ENCODE results near the genes HDAC3 and PCDH1.

DNA sequence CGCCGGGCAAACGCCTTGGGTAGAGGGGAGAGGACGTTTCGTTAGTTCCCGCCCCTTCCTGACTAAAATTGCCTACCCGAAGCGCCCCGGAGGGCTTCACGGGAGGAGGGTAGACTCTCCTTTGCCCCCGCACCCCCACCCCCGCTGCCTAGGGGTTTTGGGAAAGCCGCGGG is 24.4 kb downstream of the PCDHGC5 start:
- PRO-cap, 3 experiments: peak in 1 of 3 experiments; most common plus-strand start position 44 of the sequence (in 1); most common minus-strand start position 64 of the sequence (in 1)
- RAMPAGE, long total RNA, 4 experiments: no peak in any of the 4 experiments
- RRBS: 11% methylated on average over 6 of the region's 14 CpGs

- PRO-cap, 3 experiments: no peak in any of the 3 experiments
- RAMPAGE, long total RNA, 4 experiments: no peak in any of the 4 experiments
- RRBS: no CpG with 5 or more reads among the region's 9 CpGs
Observed at GRCh38 chr5:141625520-141626304, 6.9 kb upstream of the DIAPH1 start.

- PRO-cap, 3 experiments: peak in 3 of 3 experiments; most common plus-strand start chr5:141637001 (in 3); most common minus-strand start chr5:141636849 (in 3)
- RAMPAGE, long total RNA, 4 experiments: start-site peak on the plus strand in 1 of 4 experiments, at chr5:141636973-141637032 at its widest, 41 reads per replicate; start-site peak on the minus strand in 4 of 4 experiments, at chr5:141636811-141636857 at its widest, 395 to 787 reads per replicate
- RRBS: 1% methylated on average over 28 of the region's 40 CpGs
Observed at GRCh38 chr5:141636690-141637118, at the start of gene HDAC3. HDAC3 (minus strand) TSS chr5:141636849.

GRCh38 chr5:141805533-141806393 is 72.4 kb downstream of the PCDH1 start:
- PRO-cap, 3 experiments: no peak in any of the 3 experiments
- RAMPAGE, long total RNA, 4 experiments: no peak in any of the 4 experiments
- RRBS: no CpG with 5 or more reads among the region's 11 CpGs

- PRO-cap, 3 experiments: no peak in any of the 3 experiments
- RAMPAGE, long total RNA, 4 experiments: no peak in any of the 4 experiments
- RRBS: no CpG with 5 or more reads among the region's 8 CpGs
Observed at GRCh38 chr5:141846058-141846436, 32.2 kb downstream of the PCDH1 start.

- PRO-cap, 3 experiments: no peak in any of the 3 experiments
- RAMPAGE, long total RNA, 4 experiments: no peak in any of the 4 experiments
- RRBS: no CpG with 5 or more reads among the region's 8 CpGs
Observed at GRCh38 chr5:141852561-141853268, 25.5 kb downstream of the PCDH1 start.

DNA sequence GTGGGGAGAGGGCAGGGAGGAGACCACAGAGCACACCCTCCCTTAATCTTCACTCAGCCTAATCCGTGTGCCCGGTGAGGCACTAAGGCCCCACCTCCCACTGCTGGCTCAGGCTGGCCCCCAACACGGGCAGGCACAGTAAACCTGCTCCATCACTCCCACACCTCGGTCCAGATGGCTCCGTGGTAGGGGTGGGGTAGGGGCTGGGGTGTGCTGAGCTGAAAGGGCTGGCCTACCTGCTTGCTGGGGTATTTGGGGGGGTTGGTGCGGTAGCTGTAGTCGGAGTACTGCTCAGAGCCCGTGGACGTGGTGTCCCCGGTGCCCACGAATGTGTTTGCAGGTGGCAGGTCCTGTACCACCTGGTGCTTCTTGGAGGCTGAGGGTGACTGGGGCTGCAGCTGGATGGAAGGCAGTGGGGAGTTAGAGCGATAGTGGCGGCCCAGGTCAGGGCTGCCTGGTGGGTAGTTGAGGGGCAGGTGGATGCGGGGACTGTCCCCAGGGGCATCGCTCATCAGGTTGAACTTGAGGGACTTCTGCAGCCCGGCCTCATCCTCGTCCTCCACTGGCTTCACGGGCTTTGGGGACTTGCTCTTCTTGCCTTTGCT is 15.1 kb downstream of the PCDH1 start:
- PRO-cap, 3 experiments: no peak in any of the 3 experiments
- RAMPAGE, long total RNA, 4 experiments: no peak in any of the 4 experiments
- RRBS: no CpG with 5 or more reads among the region's 18 CpGs

- PRO-cap, 3 experiments: no peak in any of the 3 experiments
- RAMPAGE, long total RNA, 4 experiments: start-site peak on the minus strand in 1 of 4 experiments, at chr5:141868617-141869407 at its widest, 9 reads per replicate
- RRBS: no CpG with 5 or more reads among the region's 32 CpGs
Observed at GRCh38 chr5:141868399-141869510, 9.5 kb downstream of the PCDH1 start.

DNA sequence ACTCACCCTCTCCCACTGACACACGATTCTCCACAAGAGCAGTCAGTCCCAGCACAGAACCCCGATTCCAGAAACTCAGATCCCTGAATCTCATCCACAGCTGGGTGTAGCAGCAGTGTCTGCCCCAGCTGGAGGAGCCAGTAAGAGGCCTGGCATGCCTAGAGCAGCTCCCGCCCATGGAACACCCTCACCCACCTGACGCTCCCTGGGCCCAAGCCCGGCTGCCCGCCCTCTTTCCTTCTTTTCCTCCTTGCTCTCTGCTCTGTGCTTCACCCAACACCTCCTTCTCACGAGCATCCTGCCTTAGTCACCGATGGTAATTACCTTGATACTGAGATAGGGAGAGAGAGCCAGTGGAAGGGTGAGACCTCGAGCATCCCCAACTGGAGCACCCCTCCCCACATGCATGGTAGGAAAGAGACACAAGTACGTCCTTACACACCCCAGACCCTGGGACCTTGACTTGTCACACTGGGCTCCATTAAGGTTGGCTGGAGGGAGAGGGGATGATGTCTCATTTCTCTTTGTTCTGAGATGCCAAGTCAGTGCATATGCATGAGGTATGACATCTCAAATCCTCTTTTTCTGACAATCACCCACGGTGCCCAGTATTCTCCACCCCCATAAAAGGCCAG is 8.6 kb downstream of the PCDH1 start:
- PRO-cap, 3 experiments: no peak in any of the 3 experiments
- RAMPAGE, long total RNA, 4 experiments: no peak in any of the 4 experiments
- RRBS: no CpG with 5 or more reads among the region's 11 CpGs

DNA sequence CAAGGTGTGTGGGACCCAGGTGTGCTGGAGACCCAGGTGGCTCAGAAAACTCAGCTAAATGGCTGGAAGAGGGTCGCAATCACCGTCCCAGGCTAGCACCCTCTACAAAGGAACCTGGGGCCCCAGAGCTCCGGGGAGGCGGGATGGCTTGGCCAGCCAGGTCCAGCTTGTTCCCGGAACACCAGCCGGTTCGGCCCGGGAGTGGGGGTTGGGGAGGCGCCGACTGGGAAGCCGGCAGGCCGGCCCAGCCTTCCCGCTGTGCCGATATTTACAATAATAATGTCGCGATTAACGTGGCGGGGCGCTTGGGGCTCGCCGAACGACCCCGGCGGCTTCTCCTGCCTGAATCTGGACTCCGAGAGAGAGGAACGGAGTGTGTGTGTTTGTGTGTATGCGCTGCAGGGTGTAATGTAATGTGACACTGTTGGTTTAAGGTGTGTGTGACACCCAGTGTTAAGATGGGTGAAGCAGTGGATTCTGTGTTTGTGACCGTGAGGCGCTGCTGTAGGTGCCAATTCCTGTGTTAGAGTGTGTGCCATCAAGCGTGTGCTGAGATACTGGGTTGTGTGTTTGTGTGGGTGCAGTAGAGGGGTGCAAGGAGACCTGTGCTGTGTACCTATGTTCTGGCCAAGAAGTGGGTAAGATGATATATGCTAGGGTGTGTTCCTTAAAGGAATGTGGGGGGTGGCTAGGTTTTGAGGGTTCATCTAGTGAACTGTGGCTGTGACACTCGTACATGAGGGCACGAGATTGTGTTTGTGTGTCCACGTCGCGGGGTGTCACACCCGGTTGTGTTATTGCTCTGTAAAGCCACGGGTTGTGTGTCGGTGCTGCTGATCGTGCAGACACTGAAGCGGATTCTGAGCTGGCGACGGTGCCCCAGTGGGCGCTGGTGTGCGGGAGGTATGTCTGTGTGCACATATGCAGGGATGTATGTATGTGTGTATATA is 1.1 kb downstream of the PCDH1 start:
- PRO-cap, 3 experiments: no peak in any of the 3 experiments
- RAMPAGE, long total RNA, 4 experiments: no peak in any of the 4 experiments
- RRBS: 1% methylated on average over 13 of the region's 44 CpGs

DNA sequence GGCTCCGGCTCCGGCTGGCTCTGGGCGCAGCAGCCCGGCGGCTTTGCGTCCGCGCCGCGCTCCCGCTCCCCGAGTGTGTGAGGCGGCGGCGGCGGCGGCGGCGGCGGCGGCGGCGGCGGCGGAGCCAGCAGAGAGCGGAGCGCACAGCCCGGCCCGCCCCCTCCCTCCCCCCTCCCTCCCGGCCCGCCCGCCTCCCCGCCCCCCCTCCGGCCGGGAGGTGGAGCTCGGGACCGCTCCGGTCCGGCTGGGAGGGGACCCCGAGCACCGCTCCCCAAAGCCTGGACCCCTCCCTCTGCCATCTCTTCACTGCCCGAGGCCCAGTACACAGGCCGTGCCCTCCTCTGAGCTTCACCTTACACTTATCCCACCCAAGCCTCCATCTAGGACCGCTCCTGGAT is at the start of gene PCDH1:
Gene PCDH1, minus strand, starts transcription at position 79 of the 398 bp plus-strand sequence.
- PRO-cap, 3 experiments: peak in 3 of 3 experiments; most common plus-strand start position 298 of the sequence (in 2); most common minus-strand start position 79 of the sequence (in 3)
- RAMPAGE, long total RNA, 4 experiments: no peak in any of the 4 experiments
- RRBS: 0% methylated on average over 13 of the region's 44 CpGs

- PRO-cap, 3 experiments: peak in 1 of 3 experiments; most common plus-strand start chr5:141883555 (in 1); most common minus-strand start chr5:141883205 (in 1)
- RAMPAGE, long total RNA, 4 experiments: no peak in any of the 4 experiments
- RRBS: 3% methylated on average over 10 of the region's 28 CpGs
Observed at GRCh38 chr5:141883126-141883614, 5.0 kb upstream of the PCDH1 start.

- PRO-cap, 3 experiments: no peak in any of the 3 experiments
- RAMPAGE, long total RNA, 4 experiments: no peak in any of the 4 experiments
- RRBS: no CpG with 5 or more reads among the region's 3 CpGs
Observed at GRCh38 chr5:141978312-141978920, 9.5 kb downstream of the RNF14 start.

- PRO-cap, 3 experiments: no peak in any of the 3 experiments
- RAMPAGE, long total RNA, 4 experiments: no peak in any of the 4 experiments
- RRBS: no CpG with 5 or more reads among the region's 3 CpGs
Observed at GRCh38 chr5:142065370-142065769, 43.2 kb upstream of the NDFIP1 start.

DNA sequence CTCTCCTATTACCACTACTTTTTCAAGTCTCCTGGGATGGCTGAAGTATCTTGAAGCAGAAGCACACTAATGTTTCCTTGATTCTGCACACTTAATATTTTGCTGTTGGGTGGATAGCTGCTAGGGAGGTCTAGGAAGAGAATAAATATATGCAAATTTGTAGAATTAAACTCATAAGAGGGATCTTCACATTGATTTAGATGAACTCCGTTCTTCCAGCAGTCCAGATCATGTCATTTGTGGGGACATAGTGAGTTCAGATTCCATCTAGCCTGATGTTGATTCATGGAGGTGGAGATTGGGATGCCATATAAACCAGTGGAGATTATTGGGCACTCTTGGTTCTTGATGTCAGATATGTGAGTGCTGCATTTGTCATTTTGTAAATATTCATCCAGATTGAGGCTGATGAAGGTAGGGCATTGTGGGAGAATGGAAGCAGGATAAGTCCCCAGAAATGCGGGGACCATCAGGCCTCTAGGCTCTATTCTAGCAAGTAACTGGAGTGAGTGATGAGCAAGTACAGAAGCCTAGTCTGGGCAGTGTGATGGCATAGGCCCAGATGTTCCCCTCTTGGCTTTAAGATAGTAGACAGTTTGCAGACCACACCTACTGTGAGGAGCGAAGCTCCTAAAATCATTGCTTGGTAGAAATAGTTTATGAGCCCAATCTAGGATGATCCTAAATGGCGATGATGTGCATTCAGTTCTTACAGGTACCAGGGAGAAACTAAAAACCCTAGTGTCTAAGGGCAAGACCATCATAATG is 24.2 kb downstream of the NDFIP1 start:
- PRO-cap, 3 experiments: no peak in any of the 3 experiments
- RAMPAGE, long total RNA, 4 experiments: no peak in any of the 4 experiments
- RRBS: no CpG with 5 or more reads among the region's 4 CpGs

DNA sequence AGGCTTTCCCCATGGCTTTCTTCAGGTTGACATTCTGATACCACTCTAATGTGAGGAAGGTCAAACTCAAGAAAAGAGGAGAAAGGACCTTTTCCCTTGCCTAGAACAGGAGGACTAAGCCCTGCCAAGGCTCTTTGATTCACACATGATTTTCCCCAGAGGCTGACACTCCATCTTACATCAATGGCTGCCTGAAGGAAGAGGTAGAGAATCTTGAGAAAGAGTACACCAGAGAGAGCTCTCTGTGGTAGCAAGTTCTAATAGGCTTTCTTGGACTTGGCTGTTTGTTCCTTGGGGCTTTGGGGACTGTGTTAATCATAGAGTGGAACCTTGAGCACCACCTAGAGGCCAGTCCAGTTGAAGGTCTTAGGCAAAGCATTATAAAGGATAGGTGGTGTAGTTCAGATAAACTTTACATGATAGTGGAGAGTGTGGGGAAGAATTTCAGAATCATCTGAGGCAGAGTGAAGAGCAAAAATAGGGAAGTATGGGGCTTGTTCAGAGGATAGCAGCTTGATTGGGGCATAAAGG is 36.7 kb downstream of the NDFIP1 start:
- PRO-cap, 3 experiments: no peak in any of the 3 experiments
- RAMPAGE, long total RNA, 4 experiments: no peak in any of the 4 experiments

DNA sequence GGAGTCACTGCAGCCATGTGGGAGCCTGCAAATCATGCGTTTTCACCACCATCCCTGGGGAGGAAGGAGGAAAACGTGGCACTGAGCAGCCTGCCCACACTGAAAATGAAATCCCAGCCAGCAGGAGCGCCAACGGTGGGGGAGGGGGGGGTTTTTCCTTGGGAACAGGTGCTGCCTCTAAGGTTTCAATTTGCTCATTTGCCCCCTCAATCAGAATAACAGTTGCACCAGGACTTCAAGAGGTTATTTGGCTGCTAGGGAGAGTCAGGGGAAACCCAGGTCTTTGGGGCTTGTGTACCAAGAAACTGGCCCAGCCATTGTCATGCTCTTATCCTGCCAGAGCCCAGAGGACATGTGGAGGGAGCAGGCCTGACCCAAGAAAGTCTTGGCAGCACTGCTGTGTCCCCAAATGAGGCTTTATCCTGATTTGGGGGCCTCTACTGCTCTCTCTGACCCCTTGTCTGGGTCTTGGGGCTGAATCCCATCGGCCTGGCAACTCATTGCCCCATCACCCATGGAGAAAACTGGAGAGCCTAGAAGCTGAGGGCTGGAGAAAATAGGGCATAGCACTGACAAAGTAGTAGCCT is 66.5 kb downstream of the NDFIP1 start:
- PRO-cap, 3 experiments: no peak in any of the 3 experiments
- RAMPAGE, long total RNA, 4 experiments: no peak in any of the 4 experiments
- RRBS: no CpG with 5 or more reads among the region's 5 CpGs

- PRO-cap, 3 experiments: no peak in any of the 3 experiments
- RAMPAGE, long total RNA, 4 experiments: no peak in any of the 4 experiments
- RRBS: no CpG with 5 or more reads among the region's 5 CpGs
Observed at GRCh38 chr5:142307649-142307926, 17.2 kb downstream of the SPRY4 start.

GRCh38 chr5:142327445-142327979 is 2.7 kb upstream of the SPRY4 start:
- PRO-cap, 3 experiments: no peak in any of the 3 experiments
- RAMPAGE, long total RNA, 4 experiments: no peak in any of the 4 experiments
- RRBS: no CpG with 5 or more reads among the region's 4 CpGs

- PRO-cap, 3 experiments: peak in 3 of 3 experiments; most common plus-strand start chr5:142447065 (in 1); most common minus-strand start chr5:142446821 (in 3)
- RAMPAGE, long total RNA, 4 experiments: no peak in any of the 4 experiments
- RRBS: no CpG with 5 or more reads among the region's 5 CpGs
Observed at GRCh38 chr5:142446592-142447342, 121.9 kb upstream of the SPRY4 start.

Data from adrenal gland (tissue), 7 donors.